Placental pericyte (primary cell): ENCODE measurements around a stretch of chr2.

GRCh38 chr2:85578785-85579954, 1.8 kb downstream of the VAMP8 start:
- CAGE, long polyA plus RNA, result no peak

- CAGE, long polyA plus RNA, result no peak
Measured at GRCh38 chr2:85596354-85597150, 1.0 kb downstream of the RNF181 start.

DNA sequence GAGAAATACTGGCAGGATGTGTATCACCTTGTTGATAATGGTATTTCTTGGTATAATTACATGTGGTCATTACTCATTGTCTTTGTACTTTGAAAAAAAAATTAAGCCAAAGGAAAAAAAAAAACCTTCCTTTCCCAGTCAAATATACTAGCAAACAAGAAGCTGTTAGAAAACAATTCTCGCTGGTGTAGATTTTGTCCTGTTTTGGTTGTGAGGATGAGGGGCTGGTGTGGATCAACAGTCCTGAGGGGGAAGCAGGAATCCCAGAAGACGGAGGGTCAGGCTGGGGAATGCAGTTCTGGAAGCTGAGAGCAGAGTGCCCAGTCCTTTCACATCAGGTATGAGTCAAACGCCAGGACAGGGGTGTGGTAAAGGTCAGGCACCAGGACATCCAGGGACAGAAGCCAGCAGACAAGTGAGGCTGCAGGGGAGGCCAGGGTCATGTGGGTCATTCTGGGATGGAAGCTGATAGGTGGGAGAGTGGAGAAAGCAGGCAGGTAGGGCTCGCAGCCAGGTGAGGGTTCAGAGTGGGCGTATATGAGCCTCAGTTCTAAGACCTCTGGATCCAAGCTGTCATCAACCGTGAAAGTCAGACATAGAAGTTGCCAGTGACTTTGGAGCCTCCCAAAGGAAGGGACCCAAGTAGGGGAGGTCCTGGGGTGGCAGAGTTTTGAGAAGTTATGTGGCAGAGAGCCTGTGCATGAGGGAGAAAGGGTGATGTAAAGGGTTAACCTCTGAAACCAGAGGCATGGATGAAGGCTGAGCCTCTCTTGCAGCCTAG, 12.8 kb upstream of the GNLY start:
- CAGE, long polyA plus RNA, result no peak

DNA sequence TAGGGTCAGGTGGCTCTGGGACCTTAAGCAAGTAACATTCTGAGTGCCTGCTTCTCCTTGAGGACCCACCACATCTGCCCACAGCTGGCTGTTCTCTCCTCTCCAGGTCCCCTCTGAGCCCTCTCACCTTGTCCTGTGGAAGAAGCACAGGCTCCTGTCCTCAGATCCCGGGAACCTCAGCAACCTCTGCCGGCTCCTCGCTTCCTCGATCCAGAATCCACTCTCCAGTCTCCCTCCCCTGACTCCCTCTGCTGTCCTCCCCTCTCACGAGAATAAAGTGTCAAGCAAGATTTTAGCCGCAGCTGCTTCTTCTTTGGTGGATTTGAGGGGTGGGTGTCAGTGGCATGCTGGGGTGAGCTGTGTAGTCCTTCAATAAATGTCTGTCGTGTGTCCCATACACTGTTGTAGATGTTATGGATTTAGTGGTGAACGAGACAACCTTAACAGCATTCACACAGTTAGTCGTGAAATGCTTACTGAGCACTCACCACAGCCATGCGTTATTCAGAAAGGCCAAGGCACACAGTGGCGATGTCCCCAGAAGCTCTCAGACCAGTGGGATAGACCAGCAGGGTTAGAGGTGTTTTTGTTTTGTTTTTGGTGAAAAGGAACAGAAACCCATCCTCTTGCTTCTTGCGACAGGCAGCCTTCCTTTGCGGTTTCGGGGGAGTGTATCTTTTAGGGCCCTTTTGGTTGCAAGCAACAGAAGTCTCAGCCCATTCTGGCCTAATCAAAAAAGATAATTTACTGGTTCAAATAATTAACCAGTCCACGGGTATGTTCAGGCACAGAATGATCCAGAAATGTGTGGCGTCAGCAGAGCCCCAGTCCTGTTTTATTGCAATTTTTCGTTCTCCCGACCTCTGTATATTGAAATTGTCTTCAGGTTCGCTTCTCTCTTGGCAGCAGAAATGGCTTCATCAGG, 4.6 kb downstream of the GNLY start:
- CAGE, long polyA plus RNA, result no peak

DNA sequence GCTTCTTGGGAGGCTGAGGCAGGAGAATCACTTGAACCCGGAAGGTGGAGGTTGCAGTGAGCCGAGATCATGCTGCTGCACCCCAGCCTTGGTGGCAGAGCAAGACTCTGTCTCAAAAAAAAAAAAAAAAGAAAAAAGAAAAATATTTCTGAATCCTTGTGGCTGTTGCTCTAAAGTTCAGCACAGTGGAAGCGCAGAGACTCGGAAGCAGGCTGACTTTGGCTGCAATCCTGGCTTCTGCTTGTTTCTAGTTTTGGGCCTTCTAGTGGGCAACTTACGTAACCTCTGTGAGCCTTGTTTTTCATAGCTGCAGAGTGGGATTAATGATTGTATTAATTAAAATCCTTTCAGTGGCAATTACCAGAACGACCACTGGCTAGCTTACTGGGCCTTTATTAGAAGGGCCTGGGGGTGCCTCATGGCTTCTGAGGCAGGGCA, 28.4 kb downstream of the GNLY start:
- CAGE, long polyA plus RNA, result no peak

DNA sequence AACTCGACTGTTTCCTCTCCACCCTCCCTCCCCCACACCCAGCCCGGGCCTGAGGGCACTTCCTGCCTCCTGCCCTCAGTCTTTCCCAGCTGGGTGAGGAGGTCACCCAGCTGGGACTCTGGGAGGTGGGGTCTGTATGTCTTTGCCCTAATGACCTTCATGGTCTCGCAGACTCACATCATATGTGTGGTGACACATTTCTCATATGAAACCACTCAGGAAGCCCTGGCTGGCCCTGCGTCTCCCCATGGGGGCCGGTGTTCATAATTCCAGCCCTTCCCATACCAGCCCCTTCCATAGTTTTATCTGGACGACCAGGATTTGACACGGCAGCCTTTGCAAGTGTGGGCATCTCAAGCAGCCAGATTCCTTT, 12.5 kb downstream of the ATOH8 start:
- CAGE, long polyA plus RNA, result no peak

GRCh38 chr2:85851076-85851982, 37.5 kb downstream of the ST3GAL5 start:
- CAGE, long polyA plus RNA, result no peak

DNA sequence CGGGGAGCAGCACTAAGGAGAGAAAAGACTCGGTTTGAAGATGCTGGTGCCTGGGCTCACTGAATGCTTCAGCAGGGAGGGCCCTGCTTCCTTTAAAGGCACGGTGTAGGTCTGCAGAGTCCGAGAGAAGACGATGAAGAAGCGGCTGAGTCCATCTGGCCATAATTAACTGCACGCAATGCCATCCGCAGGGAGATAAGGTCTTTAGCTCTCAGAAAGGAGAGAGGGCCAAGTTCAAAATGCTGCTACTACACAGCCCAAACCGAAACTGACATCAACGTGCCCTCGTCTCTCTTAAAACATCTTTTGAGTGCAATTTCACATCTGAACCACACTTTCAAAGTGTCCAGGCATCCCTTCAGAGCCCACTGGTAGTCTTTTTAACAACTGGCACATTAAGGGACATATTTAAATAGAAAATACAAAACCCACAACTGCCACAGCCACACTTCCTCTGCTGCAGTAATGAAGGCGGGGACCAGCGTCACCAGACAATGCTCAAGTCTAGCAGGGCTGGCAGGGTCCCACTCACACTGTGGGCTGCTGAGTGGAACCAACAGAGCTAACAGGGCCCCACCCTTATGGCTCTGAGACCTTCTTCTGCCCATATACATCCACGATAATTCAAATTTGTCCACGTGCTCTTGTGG, 35.8 kb downstream of the ST3GAL5 start:
- CAGE, long polyA plus RNA, result no peak

- CAGE, long polyA plus RNA, result no peak
Measured at GRCh38 chr2:85887430-85888198, 1.2 kb downstream of the ST3GAL5 start.

DNA sequence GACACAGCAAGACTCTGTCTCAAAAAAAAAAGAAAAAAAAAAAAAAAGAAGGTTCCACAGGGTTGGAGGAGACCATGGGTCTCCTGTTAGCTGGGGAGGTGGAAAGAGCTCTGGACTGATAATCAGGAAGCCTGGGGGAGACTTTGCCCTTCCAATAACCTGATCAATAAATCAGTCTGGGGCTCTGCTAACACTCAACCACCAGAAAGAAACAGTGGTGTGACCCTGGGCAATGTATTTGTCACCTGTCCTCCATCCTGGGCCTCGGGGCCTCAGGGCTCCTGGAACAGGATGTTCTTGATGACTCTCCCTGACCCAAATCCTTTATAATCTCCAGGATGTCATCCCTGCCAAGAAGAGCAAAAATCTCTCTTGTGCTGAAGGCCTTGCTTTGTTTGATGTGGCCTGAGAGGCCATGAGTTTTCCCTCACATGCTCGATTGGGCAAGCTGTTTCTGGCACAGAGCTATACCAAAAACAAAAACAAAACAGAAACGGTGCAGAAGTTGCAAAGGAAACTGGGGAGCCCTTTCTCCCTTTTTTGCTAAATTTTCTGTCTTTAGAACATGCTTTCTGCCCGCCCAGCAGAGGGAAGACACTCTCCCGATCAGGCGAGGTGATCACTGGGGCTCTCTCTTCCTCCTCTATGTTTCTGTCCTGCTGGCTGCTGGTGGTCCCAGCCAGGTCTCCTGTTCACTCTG, 35.7 kb upstream of the ST3GAL5 start:
- CAGE, long polyA plus RNA, result no peak

GRCh38 chr2:85996333-85996968, 107.7 kb upstream of the ST3GAL5 start:
- CAGE, long polyA plus RNA, result no peak

DNA sequence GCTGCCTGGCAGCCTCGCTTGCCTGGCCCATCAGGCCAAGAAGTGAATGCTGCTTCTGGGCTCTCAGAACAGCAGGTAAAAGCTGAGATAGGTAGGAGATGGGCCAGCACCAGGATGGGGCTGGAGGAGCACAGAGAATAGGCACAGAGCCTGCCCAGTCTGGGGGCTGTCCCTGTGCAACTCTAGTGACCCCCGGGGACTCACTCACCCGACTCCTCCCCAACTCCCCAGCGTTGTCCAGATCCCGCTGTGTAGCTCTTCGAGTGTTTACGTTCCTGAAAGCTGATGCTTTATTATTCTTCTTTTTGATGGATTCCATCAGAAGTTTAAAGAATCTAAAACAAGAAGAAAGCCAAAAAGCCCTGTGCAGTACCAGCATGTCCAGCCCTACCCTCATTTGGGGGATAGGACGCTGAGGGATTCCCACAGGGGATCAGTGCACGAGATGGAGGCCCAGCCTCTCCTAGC, 72.2 kb downstream of the POLR1A start:
- CAGE, long polyA plus RNA, result no peak

DNA sequence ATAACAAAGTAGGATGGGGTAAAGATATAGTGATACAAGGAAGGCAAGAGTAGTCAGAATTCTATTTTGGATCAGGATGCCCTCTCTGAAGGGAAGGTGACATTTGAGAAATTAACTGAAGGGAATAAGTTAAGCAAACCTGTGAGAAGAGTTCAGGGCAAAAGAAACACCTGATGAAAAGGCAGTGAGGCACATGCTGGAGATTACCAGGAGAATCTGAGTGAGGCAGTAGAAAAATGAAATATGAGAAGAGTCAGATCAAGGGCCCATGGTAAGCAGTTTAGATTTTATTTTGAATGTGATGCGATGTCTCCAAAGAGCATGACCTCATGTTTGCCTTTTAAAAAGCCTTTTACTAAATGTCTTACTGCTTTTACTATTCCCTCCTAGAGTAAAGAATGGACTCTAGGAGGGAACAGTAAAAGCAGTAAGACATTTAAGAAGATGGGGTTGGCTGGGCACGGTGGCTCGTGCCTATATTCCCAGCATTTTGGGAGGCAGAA, 2.5 kb downstream of the IMMT start:
- CAGE, long polyA plus RNA, result no peak

GRCh38 chr2:86368243-86368807, 30.9 kb upstream of the REEP1 start:
- CAGE, long polyA plus RNA, result no peak

- CAGE, long polyA plus RNA, result no peak
Measured at GRCh38 chr2:86442603-86443139, 1.5 kb downstream of the KDM3A start.

GRCh38 chr2:86631719-86632323, 8.2 kb upstream of the RNF103 start:
- CAGE, long polyA plus RNA, result no peak

DNA sequence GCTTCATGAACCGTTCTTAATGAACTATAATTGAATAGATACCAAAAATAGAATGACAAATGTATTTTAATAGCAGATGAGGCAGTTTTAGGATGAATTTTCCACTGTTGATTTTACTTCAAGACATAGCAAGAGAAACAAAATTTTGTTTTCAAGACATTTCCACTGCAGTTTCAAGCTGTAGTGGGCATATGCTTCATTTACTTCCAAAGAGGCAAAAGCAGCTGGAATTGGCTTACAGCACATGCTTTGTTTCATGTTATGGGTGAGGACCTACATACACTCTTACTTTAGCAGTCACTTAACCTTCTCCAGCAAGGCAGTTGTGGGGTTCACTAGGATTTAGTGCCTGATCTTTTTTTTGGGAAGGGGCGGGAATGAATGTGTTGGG, 13.7 kb downstream of the CD8A start:
- CAGE, long polyA plus RNA, result no peak

DNA sequence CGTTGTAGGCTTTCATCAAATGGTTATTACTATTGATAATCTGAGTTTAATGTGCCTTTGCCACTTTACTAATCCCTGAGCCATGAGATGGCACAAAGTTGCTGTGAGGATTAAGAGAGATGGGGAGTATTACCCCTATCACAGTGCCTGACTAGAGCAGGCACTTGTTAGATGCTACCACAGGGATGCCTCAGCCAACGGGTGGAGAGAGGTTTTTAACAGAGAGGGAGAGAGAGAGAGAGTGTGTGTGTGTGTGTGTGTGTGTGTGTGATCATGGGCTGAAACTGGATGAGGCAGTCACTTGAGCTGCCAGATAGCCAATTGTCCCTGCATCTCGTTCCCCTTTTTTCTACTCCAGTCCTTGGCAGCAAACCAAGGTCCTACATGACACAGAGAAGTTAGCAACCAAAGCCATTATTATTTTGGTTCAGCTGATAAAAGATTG, 3.0 kb downstream of the CD8A start:
- CAGE, long polyA plus RNA, result no peak

DNA sequence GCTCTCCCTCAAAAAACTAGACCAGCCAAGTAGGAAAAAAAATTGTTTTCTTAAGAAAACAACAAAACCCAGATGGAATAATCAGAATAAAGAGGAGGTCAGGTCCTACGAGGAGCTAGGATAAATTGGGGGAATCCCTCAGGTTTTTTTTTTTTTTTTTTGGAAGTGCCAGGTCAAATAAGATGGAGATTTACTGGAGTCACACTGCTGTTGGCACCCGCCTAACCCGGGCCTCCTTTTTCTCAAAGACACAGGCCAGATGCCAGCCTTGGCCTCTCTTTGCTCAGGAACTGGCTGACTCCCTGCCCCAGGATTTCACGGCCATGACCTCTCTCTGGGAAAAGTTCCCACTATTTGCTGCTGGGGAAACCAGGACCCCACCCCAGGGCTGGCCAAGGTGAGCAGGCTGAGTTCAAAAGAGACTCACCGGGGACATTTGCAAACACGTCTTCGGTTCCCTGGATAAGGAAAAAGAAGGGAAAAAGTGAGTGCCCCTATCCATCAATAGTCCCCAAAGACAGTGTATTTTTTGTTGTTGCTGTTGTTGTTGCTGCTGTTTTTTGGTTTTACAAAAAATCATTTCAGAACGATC, 2.5 kb downstream of the CD8A start:
- CAGE, long polyA plus RNA, result no peak

DNA sequence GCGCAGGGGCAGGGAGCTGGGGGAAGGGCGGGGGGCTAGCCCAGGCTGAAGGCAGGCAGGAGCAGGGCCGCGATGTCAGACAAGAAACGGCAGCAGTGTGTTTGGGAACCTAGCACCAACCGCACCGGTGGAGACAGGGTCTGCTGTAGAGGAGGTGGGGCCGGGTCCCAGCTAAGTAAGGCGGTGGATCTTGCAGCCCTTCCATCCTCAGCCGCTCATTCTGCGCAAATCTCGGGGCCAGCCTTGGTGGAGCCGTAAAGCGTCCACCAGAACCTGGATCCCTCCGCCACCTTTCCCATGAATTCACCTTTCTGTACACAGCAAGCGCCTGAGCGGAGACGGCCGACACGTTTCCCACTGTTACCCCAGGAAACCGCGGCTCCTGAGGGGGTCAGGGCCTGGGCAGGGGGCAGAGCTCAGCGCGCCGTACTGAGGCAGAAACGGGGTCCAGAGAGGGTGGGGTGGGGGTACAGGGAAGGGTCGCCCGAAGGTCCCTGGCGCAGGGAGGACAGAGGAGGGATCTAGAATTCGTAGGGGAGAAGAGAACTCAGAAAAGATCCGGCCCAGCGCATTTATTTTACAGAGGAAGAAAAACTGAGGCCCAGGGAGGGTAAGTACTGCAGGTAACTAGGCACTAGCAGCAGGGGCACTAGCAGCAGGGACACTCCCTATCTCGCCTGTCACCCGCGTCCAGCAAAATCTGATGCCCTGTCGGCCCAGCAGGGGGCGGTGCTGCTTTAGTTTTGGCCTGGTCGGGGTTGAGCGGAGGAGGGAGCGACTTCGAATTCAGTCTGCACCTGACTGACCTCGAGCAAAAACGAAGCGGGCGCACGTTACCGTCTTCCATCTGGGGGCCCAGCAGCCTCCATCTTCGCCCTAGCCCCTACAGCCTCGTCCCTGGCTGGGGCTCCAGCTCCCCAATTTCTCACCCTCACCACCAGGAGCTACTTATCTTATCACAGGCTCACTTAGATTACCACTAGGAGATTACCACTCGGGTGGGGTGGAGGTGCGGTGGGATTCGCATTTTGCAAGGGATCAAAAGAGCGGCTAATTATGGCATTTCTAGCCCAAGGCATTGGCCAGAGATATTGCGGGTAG, 17.4 kb upstream of the CD8A start:
- CAGE, long polyA plus RNA, result no peak